Trachea (tissue), 1 donor: Measurements from ENCODE around the gene FUBP1.

- PRO-cap = no peak
These were observed 1.8 kb upstream of the AK5 start for GRCh38 chr1:77279908-77280439.

DNA sequence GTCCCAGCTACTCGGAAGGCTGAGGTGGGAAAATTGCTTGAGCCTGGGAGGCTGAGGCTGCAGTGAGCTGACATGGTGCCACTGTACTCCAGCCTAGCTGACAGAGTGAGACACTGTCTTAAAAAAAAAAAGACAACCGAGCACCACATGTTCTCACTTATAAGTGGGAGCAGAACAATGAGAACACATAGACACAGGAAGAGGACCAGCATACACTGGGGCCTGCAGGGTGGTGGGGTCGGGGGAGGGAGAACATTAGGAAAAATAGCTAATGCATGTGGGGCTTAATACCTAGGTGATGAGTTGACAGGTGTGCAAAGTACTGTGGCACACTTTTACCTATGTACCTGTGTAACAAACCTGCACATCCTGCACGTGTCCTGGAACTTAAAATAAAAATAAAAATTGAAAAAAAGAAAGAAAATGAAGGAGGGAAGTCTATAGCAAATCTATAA, 27.1 kb downstream of the AK5 start:
- PRO-cap = no peak

GRCh38 chr1:77412819-77413599, 131.2 kb downstream of the AK5 start:
- PRO-cap = no peak

GRCh38 chr1:77683018-77684103, 903 bp upstream of the ZZZ3 start:
- PRO-cap = bidirectional peak, plus-strand start at chr1:77683291, minus-strand start at chr1:77682954; bidirectional peak, plus-strand start at chr1:77683470, minus-strand start at chr1:77683342

DNA sequence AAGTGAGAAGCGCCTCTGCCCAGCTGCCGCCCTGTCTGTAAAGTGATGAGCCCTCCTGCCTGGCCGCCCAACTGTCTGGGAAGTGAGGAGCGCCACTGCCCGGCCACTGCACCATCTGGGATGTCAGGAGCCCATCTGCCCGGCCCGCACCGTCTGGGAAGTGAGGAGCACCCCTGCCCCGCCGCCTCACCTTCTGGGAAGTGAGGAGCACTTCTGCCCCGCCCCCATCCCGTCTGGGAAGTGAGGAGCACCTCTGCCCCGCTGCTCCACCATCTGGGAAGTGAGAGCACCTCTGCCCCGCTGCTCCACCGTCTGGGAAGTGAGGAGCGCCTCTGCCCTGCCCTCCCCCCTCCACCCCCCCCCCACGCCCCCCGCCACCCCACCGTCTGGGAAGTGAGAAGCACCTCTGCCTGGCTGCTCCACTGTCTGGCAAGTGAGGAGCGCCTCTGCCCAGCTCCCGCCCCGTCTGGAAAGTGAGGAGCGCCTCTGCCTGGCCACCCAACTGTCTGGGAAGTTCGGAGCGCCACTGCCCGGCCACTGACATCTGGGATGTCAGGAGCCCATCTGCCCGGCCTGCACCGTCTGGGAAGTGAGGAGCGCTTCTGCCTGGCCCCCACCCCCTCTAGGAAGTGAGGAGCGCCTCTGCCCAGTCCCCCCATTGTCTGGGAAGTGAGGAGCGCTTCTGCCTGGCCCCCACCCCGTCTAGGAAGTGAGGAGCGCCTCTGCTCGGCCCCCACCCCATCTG, 4.5 kb upstream of the ZZZ3 start:
- PRO-cap = no peak

DNA sequence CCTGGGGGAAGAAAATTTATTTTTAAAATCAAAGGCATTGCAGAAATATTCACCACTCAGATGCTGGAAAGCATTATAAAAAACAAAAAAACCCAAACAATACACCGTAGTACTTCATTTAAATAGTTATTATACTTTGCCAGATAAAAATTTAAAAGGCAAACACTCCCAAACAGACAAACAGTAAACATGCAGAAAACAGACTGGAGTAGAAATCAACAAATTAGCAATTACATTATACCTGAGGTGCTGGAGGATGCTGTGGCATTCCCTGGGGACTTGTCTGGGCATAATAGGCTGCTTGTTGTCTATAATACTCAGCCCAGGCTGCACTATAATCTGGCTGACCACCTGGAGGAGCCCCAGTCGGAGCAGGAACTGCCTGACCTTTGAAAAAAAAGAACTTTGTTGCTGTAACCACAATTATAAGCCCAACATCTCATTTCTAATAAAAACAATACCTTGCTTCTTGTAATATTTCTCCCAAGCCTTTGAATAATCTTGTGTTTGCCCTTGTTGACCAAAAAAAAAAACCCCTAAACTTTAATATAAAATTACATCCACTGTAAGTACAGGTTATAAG, 29.9 kb downstream of the FUBP1 start:
- PRO-cap = no peak

DNA sequence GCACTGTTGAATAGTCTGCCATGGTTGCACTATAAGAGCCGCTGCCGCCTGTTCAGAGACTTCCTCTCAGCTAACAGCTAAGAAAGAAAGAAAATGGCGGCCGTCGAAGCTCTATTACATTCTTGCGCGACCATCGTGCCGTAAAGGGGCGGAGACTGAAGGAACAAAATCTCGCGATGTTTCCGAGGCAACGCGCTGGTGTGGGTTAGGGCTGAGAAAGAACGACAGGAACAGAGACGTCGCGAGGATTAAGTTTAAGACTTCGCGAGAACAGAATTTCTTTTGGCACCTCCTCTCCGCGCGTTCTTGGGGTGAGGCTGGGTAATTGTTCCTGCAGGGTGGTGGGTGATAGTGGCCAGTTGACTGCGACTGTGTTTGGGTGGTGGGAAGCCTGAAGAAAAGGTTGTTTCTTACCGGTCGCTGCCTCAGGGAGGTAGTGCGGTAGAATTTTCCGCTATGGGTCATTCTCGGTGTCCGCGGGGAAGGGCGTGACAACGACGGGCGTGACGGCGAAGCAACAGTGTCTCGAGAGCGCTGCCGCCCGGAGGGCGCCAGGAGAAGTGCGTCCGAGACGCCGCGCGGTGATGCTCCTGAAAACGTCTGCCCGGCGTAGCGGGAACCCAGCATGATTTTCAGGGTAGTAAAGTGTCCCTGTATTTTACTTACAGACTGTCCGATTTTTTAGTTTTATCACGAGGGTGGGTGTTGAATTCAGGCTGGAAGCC, at the start of gene FUBP1:
TSS of gene FUBP1 (minus strand) at position 90 of the 725 bp plus-strand sequence.
- PRO-cap = bidirectional peak, plus-strand start at position 217 of the sequence, minus-strand start at position 116 of the sequence; bidirectional peak, plus-strand start at position 554 of the sequence, minus-strand start at position 427 of the sequence

- PRO-cap = no peak
These were observed 29.9 kb downstream of the GIPC2 start for GRCh38 chr1:78075616-78076032.

- PRO-cap = no peak
These were observed 211.8 kb upstream of the PTGFR start for GRCh38 chr1:78278961-78279460.

DNA sequence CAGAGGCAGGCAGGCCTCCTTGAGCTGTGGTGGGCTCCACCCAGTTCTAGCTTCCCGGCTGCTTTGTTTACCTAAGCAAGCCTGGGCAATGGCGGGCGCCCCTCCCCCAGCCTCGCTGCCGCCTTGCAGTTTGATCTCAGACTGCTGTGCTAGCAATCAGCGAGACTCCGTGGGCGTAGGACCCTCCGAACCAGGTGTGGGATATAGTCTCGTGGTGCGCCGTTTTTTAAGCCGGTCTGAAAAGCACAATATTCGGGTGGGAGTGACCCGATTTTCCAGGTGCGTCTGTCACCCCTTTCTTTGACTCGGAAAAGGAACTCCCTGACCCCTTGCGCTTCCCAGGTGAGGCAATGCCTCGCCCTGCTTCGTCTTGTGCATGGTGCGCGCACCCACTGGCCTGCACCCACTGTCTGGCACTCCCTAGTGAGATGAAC, 155.6 kb downstream of the ADGRL4 start:
- PRO-cap = no peak

GRCh38 chr1:79259251-79259682, 252.7 kb upstream of the ADGRL4 start:
- PRO-cap = no peak

DNA sequence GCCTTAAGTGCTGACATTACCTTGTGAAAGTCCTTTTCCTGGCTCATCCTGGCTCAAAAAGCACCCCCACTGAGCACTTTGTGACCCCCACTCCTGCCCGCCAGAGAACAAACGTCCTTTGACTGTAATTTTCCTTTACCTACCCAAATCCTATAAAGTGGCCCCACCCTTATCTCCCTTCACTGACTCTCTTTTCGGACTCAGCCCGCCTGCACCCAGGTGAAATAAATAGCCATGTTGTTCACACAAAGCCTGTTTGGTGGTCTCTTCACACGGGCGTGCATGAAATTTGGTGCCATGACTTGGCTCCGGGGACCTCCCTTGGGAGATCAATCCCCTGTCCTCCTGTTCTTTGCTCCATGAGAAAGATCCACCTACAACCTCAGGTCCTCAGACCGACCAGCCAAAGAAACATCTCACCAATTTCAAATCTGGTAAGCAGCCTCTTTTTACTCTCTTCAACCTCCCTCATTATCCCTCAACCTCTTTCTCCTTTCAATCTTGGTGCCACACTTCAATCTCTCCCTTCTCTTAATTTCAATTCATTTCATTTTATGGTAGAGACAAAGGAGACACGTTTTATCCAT, 555.2 kb upstream of the ADGRL2 start:
- PRO-cap = no peak

- PRO-cap = no peak
These were observed 120.7 kb upstream of the ADGRL2 start for GRCh38 chr1:81680014-81680367.

DNA sequence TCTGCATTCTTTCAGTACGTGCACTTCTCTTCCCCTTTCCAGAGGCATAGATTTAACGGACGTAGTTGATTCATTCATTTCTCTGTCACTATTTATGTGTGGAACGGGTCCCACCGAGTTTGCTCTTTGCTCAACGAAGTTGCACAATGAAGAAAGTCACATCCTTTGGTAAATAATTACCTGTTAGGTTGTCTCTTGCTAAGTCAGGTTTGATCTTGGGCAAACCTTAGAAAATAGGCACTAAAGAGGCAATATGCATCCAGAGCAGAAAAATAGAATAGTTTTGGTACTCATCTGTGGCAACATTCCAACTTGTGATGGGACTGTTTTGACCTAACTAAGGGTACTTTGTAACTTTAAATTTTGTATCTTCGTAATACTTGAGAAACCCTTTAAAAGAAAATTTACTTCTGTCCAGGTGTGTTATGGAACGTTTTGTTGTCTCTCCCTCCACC, 3.1 kb downstream of the ADGRL2 start:
- PRO-cap = no peak

DNA sequence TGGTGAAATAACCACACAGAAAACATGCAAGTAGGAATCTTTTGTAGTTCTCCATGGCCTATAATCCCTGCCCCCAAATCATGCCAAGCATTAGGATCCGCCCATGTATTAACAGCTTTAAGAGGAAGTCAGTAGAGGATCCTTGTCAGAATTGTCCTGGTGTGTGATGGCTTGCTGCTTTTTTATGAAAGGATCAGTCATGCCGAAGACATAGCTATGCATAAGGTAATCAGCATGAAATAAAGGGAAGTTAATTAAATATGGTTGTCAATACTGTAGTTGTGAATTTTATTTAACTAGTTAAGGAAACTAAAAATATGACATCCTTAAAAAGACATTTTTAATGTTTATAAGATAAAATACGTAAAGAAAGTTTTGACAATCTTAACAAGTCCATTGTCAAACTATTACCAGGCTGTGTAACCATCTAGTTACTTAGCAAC, 20.1 kb downstream of the ADGRL2 start:
- PRO-cap = no peak

- PRO-cap = no peak
These were observed 735.1 kb downstream of the TTLL7 start for GRCh38 chr1:83263570-83264474.

GRCh38 chr1:84078376-84079084, 65.5 kb upstream of the PRKACB start:
- PRO-cap = unidirectional peak, minus-strand start at chr1:84078628

DNA sequence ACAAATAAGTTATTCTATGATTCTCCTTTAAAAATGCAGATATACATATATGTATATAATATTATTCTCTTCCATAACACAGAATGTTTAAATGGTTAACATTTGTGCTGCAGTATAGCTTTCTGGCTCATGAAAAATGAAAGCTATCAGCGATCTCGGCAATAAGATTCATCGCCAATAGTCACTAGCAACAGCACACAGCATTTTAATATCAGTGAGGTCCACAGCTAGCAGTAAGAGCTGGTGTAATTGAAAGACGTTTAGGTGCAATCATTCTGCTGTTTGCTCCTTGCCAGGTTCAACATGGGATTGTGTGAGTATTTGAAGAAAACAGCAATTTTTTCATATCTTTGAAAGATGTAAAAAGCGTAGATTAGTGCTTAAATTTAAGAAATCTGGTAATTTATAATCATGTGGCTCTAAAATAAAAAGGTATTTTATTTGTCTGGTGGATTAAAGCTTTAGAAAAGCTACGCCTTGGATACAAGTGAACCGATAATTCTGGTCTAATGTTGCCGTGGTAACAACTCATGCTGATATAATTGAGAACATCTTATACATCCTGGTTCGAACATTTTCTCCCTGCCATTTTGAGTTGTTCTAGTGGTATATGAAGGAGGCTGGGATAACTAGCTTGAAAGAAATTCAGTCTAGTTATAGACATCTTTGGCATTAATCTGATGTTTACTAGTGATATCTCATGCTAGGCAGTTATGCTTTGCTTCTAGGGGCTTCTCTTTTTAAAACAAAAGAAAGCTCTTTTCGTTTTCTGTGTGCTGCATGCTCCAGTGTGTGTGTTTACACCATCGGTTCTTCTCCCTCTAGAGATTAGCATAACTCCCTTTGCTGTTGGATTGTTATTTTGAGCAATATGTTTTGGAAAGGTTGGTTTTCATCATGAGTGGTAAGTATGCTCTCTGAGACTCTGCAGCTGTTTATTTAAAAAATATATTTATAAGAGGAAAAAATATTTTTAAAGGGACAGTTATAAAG, 20.3 kb downstream of the PRKACB start:
- PRO-cap = no peak

DNA sequence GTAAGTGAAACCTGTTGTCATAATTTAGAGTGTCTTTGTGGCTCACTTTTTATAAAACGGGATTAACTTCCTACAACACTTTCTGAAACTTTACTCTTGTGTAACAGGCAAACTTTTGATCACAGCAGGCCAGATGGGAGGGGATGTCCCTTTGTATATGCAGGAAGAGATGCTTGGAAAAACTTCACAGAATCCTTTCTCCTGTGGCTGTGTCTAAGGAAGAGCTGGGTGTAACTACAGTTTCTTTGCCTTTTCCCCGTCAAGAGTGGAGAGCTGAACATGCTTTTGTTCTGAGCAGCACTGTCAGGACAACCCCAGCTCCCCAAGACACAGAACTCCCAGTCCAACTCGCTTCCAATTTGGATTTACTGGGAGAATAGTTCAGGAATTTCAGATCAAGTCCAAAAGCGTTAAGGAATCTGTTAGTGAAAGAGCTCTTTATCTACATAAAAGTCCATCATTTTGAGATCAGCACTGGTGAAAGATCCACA, 1.7 kb upstream of the SAMD13 start:
- PRO-cap = no peak

- PRO-cap = no peak
These were observed 29.7 kb upstream of the CTBS start for GRCh38 chr1:84603858-84604453.